Measurements from ENCODE around the gene MARCHF4.

- RRBS, 2 experiments: no CpG with 5 or more reads among the region's 3 CpGs
Observed at GRCh38 chr2:216144916-216145301, 35.8 kb downstream of the XRCC5 start.

DNA sequence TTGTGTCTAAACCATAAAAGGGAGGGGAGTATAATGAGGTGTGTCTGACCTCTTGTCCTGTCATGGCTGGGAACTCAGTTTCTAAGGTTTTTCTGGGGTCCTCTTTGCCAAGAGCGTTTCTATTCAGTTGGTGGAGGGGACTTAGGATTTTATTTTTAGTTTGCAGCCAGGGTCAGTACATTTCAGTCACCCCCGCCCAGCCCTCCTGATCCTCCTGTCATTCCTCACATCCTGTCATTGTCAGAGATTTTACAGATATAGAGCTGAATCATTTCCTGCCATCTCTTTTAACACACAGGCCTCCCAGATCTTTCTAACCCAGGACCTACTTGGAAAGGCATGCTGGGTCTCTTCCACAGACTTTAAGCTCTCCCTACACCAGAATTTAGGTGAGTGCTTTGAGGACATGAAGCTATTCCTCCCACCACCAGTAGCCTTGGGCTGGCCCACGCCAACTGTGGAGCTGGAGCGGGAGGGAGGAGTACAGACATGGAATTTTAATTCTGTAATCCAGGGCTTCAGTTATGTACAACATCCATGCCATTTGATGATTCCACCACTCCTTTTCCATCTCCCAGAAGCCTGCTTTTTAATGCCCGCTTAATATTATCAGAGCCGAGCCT lies 108.4 kb downstream of the XRCC5 start:
- RRBS, 2 experiments: no CpG with 5 or more reads among the region's 6 CpGs

- RRBS, 2 experiments: no CpG with 5 or more reads among the region's 6 CpGs
Observed at GRCh38 chr2:216339717-216340784, 32.2 kb downstream of the MARCHF4 start.

- RRBS, 2 experiments: 2 to 8% methylated on average over 7 of the region's 59 CpGs
Observed at GRCh38 chr2:216371786-216372708, at the start of gene MARCHF4. Gene MARCHF4, minus strand, starts transcription at chr2:216372483.

DNA sequence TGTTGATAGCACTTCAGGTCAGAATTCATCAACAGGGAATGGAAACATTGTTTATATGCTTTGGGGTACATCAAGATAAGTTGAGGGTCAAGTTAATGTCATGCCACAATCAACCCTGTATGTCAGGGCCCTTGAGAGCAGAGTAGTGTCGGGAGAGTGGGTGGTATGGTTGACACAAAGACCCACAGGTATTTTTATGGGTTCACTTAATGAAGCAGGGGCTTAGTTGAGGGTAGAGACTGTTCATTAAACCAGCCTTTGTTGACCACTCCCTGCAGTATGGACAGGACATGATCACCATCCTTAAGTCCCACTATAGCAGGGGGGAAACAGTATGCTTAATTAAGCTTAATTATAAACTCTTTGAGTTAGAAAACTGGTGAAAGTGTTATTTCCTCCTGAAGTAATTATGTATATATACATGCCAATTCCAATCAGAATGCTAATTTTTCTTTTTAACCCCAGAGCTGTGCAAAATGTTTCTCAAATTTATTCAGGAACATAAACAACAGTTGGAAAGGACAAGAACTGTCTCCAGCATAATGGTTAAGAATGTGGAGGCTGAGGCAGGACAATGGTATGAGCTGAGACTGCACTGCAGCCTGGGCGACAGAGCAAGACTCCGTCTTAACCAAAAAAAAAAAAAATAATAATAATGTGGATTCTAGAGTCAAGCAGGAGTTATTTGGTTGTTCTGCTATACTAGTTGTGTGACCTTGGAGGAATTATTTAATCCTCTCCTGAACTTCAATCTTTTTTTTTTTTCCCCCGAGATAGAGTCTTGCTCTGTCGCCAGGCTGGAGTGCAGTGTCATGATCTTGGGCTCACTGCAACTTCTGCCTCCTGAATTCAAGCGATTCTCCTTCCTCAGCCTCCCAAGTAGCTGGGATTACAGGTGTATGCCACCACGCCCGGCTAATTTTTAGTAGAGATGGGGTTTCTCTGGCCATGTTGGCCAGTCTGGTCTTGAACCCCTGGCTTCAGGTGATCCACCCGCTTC lies 6.0 kb downstream of the RPL37A start:
- RRBS, 2 experiments: no CpG with 5 or more reads among the region's 9 CpGs

- RRBS, 2 experiments: no CpG with 5 or more reads among the region's 8 CpGs
Observed at GRCh38 chr2:216539788-216540582, 41.3 kb downstream of the RPL37A start.

DNA sequence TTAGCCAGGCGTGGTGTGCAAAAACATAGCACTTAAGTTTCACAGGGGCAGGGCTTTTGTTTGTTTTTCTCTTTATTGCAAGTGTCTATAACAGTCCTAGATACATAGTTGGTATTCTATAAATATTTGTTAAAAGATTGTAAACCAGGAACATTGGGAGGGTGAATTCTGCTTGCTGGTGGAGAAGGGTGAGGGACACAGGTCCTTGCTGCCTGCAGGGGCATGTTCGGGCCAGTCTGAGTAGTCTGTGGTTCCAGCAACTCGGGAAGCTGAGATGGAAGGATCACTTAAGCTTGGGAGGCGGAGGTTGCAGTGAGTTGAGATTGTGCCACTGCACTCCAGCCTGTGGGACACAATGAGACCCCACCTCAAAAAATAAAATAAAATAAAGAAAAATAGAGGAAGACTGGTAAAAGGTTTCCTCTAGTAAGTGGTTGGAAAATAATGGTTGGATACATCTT lies 53.1 kb downstream of the RPL37A start:
- RRBS, 2 experiments: no CpG with 5 or more reads among the region's 4 CpGs

- RRBS, 2 experiments: no CpG with 5 or more reads among the region's 3 CpGs
Observed at GRCh38 chr2:216554634-216555122, 56.0 kb downstream of the RPL37A start.

- RRBS, 2 experiments: no CpG with 5 or more reads among the region's 16 CpGs
Observed at GRCh38 chr2:216606468-216607105, 26.6 kb upstream of the IGFBP2 start.

GRCh38 chr2:216643619-216644727 lies 10.8 kb downstream of the IGFBP2 start:
- RRBS, 2 experiments: 77% methylated on average over 1 of the region's 8 CpGs; no CpG with 5 or more reads in 1 of the 2 experiments

DNA sequence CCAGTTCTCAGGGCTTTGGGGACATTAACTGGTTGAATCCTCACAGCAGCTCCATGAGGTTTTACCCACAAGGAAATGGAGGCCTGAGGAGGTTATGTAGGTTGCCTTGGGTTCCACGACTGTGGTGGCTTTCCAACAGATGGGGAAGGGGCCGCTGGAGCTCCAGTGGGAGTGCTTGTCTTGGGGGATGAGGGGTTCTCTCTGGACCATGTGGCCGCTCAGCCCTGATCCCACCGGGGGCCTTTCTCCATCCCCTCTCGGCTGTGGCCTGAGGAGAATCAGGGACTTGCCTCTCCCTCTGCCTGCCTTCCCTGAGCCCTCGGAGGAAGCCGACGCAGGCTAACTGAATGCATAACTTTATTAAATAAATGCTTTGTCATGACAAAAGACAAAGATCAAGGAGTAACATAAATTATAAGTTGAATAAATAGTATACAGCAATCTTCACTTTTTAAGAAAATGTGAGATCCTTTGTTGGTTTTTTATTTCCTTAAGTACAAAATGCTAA lies 23.5 kb downstream of the IGFBP5 start:
- RRBS, 2 experiments: no CpG with 5 or more reads among the region's 8 CpGs

- RRBS, 2 experiments: no CpG with 5 or more reads among the region's 7 CpGs
Observed at GRCh38 chr2:216775044-216775597, 79.8 kb upstream of the IGFBP5 start.

GRCh38 chr2:217360919-217361094 lies 500.9 kb upstream of the TNP1 start:
- RRBS, 2 experiments: no CpG with 5 or more reads among the region's 3 CpGs

DNA sequence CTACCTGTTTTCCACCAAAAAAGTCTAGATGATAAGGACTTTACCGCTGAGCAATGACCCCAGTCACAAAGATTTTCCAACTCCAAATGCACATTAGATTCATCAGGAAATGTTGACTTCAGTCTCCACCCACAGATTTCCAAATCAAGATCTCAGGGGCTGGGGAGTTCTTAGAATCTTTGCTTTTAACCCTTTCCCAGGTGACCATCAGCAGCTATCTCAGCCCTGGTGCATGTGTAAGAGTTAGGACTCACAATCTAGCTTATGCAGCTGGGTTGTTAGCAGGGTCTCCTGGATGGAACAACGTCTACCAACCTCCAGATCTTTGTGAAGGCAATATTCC lies 316.4 kb downstream of the TNS1 start:
- RRBS, 2 experiments: no CpG with 5 or more reads among the region's 2 CpGs

GRCh38 chr2:217714218-217714820 lies 288.5 kb downstream of the TNS1 start:
- RRBS, 2 experiments: no CpG with 5 or more reads among the region's 13 CpGs

GRCh38 chr2:217735922-217736434 lies 266.8 kb downstream of the TNS1 start:
- RRBS, 2 experiments: no CpG with 5 or more reads among the region's 4 CpGs

DNA sequence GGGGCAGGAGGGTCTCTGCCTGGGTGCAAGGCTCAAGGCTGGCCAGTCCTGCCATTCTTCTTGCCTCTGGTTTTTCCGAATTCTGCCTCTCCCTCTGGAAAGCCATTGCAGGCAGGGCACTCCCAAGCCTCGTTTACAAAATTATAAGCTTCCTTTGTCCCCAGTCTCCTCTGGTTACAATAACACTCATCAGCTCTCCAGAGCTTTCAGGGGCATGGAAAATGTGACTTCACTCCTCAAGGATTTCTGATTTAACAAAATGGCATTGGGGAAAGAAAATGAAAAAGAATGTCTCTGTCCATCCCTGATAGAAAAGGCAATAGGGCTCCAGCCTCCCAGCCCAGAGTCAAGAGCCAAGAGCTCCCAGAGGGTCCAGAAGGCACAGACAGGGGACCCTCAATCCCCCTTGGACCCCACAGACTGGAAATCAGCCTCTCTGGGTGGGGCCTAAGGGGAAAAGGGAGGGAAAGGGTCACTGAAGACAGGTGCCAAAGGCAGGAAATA lies 249.0 kb downstream of the TNS1 start:
- RRBS, 2 experiments: no CpG with 5 or more reads among the region's 2 CpGs

DNA sequence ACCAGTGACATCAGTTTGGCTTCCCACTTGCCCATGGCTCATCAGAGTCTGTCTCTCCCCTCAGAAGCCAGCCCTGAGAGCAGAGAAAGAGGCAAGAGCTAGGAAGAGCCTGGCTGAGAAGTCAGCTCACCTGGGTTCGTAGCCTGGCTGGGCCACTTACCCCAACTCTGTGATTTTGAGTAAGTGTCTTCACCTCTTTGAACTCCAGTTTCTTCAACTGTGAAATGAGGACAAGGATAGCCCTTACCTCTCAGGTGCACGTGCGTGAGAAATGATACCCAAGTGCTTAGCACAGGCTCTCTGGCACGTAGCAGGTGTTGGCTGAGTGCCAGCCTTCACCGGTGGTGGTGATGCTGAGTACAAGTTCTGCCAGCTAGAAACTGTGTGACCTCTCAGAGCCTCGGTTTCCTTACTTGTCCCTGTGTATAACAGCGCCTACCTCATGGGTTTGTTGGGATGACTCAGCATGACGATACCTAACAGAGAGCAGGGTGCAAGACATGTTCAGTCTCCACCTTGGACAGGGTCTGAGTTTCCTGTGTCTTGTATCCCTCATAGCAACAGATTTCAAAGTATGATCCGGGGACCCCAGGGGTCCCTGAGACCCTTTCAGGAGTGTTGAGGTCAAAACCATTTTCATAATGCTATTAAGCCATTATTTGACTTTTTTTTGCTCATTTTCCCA lies 205.2 kb downstream of the TNS1 start:
- RRBS, 2 experiments: no CpG with 5 or more reads among the region's 9 CpGs

DNA sequence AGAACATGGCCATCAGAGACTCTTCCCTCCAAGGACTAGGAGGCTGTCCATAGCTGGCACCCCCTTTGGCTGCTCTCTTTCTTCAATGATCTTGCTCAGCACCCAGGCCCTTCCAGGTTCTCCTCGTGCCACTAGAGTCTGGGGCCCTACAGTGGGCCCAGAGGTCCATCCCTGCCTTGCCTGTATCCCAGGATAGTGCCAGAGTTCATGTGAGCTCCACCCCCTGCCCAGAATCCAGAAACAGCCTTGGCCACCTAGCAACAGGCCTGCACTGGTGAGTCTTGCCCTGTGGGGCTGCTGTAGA lies 180.7 kb downstream of the TNS1 start:
- RRBS, 2 experiments: no CpG with 5 or more reads among the region's 1 CpG

GRCh38 chr2:217855018-217855678 lies 147.6 kb downstream of the TNS1 start:
- RRBS, 2 experiments: no CpG with 5 or more reads among the region's 6 CpGs